Vein endothelial cell (primary cell): ENCODE measurements around the gene ELF2.

GRCh38 chr4:128810426-128810913, 970 bp downstream of the JADE1 start:
- CAGE, long polyA plus RNA = no peak

DNA sequence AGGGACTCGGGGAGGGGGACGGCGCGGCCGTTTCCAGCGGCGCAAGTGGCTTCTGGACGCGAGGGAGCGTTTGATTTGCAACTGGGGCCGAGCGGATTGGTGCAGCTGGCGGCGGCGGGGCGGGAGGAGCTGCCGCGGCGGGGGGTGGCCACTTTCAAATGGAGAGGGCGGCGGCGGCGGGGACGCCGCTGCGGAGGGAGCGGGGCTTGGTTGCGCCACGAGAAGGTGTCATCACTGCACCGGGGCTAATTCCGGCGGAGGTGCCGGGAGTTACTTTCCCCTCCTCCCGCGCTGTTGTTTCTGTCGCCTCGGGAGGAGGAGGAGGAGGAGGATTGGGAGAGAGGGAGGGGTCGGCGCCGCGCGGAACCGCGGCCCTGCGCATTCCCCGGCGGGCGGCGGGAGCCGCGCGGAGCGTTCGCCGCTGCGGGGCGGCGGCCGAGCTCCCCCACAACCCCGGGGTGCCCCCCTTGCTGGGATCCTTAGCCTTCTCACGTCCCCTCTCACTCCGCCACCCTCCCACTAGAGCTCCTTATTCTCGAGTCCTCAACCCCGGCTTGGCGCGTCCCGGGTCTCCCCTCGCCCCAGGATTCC, 2.6 kb downstream of the JADE1 start:
- CAGE, long polyA plus RNA = no peak

- CAGE, long polyA plus RNA = no peak
Observed at GRCh38 chr4:128831460-128832269, 22.2 kb downstream of the JADE1 start.

DNA sequence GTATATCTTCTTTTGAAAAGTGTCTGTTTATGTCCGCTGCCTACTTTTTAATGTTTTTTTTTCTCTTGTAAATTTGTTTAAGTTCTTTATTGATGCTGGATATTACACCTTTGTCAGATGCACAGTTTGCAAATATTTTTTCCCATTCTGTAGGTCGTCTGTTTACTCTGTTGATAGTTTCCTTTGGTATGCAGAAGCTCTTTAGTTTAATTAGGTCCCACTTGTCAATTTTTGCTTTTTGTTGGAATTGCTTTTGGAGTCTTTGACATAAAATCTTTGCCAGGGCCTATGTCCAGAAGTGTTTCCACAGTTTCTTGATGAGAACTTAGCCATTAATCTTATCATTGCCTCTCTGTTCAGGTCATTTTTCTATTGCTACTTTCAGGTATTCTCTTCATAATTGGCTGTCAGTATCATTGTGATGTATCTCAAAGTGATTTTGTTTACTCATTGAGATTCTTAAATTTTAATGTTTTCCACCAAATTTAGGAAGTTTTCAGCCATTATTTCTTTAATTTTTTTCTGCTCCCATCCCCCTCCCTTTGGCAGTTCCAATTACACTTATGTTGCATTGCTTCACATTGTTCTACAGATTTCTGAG, 125.6 kb downstream of the SCLT1 start:
- CAGE, long polyA plus RNA = no peak

DNA sequence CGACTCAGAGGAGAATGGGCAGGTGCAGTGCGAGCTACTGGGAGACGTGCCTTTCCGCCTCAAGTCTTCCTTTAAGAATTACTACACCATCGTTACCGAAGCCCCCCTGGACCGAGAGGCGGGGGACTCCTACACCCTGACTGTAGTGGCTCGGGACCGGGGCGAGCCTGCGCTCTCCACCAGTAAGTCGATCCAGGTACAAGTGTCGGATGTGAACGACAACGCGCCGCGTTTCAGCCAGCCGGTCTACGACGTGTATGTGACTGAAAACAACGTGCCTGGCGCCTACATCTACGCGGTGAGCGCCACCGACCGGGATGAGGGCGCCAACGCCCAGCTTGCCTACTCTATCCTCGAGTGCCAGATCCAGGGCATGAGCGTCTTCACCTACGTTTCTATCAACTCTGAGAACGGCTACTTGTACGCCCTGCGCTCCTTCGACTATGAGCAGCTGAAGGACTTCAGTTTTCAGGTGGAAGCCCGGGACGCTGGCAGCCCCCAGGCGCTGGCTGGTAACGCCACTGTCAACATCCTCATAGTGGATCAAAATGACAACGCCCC, 2.3 kb downstream of the PCDH10 start:
- CAGE, long polyA plus RNA = no peak

- CAGE, long polyA plus RNA = no peak
Observed at GRCh38 chr4:133934440-133934792, 267.2 kb downstream of the PABPC4L start.

DNA sequence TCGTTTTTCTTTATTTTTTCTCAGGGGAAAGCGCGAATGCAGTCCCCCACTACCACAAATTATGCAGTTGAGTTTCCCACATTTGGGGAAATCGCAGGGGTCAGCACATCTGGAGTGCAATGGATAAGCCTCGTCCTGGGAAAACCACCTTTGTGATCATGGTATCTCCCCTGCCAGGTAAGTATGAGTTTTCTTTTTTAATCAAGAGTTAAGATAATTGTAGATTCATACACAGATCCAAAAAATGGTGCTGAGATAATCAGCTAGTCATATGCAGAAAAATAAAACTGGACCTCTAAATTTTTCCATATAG, 1536.4 kb downstream of the PCDH18 start:
- CAGE, long polyA plus RNA = no peak

DNA sequence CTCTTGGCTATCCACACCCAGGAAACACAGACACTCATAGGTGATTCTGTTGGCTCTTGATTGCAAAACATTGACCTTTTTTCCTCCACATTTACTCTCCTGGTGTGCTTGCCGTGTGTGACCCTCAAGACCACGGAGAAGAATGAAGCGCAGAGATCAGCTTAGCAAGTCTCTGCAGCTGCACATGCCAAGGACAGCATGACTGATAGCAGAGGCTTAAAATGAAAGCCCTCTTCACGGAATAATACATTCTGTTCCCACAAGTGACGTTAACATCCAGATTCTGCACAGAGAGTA, 61.0 kb downstream of the SLC7A11 start:
- CAGE, long polyA plus RNA = no peak

DNA sequence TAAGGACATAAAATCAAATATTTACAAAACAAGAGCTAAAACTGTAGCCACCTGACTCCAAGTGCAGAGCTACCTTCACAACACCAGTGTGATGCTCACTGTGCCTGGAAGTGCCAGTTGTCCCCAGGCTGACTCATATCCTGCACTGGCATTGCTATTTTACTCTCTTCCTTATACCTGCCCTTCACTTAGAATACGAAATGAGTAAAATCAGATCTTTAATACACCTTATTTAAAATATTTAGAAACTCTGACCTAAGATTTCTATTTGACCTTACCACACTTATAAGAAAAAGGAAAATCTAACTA, 39.4 kb downstream of the SLC7A11 start:
- CAGE, long polyA plus RNA = no peak

DNA sequence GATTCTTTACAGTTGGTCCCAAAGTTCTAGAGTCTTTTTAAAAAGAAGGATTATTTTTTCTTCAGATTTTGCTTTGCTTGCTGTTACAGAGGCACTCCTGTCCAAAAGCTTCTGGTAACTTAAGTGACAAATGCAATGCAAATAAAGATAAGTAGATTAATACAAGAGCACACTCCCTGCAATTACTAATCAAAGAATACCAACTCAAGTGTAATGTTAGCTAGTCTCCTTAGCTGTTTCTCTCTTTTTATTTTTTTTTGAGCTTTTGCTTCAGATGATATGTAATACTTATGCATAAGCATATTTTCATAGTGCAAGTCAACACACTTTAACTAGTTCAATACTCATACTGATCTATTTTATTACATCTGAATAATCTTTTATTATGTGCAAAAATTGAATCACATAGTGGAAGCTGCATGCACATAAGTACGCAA, 2.7 kb downstream of the SLC7A11 start:
- CAGE, long polyA plus RNA = no peak

- CAGE, long polyA plus RNA = no peak
Observed at GRCh38 chr4:138390278-138390784, 148.2 kb upstream of the SLC7A11 start.

- CAGE, long polyA plus RNA = no peak
Observed at GRCh38 chr4:139060100-139060858, 44.7 kb downstream of the NOCT start.

- CAGE, long polyA plus RNA = no peak
Observed at GRCh38 chr4:139124804-139125589, 52.0 kb downstream of the ELF2 start.

DNA sequence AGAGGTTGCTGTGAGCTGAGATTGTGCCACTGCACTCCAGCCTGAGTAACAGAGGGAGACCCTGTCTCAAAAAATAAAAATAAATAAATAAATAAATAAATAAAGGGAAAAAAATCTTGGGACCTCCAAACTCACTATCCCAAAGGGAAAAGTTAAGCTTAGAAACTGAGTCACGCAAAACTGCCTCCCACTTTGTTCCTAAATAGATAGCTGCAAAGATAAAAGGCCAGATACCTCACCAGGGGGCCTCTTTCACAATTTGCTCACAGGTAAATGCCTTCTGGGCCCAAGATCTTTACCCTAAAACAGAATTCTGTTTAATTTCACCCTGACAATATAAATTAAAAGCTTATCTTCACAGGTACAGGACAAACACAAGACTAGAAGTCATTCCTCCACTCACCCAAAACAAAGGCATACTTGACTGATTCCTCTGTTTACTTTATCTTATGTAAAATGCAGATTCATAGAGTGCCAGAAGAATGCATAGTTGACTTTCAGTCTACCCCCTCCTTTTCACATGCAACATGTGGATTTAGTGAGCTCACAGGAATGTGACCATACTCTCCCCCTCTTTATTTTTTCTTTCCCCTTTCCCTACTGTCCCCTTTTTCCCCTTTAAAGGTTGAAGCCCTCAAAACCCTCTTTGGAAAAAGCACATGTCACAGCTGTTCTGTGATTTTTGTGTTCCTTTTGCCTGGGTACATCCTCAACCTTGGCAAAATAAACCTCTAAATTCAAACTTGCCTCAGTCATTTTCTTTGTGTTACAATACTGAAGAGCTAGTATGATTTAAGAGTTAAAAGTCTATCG, 23.4 kb downstream of the ELF2 start:
- CAGE, long polyA plus RNA = no peak

- CAGE, long polyA plus RNA = no peak
Observed at GRCh38 chr4:139172245-139172858, 4.7 kb downstream of the ELF2 start.

DNA sequence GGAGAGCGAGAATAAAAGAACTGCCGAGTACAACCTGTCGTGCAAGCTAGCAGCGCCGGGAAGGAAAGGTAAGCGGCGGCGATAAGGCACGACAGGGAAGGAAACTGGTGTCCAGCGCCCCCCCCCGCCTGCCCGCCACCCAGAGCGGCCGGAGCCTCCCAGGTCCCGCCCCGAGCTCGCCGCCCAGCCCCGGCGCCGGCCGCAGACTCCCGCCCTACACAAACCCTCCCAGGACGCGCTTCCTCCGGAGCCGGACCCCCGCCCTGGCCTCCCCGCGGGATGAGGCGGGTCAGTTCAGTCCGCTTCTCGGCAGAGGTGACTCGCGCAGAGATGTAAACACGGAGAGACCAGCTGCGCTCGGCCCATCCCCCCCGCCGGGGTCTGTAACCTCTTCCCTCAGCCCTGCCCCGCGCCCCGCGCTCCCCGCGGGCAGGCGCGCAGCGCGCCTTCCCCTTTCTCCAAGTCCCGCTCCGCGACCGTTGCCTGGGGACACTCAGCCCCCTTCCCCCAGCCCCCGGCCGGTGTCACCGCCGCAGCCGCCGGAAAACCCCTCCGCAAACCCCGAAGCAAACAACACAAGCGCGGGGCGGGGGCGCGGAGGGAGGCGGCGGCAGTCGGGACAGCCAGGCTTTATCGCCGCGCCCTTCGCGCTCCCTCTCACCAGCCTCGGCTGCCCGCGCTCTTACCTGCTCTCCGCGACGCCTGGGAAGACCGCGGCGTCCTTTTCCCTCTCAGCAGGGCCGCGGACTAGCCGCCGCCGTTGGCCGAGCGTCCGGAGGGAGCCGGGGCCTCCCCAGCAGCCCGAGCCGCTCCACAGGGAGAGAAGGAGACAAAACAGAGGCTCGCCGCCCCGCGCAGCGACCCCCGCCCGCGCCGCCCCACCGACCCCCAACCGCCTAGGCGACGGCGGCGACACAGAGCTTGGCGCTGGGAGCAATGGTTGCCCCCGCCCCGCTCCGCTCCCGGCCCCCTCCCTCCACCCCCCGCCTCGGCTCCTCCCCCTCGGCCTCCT, at the start of gene ELF2:
TSS of gene ELF2 (minus strand) at position 938 of the 1,012 bp plus-strand sequence.
- CAGE, long polyA plus RNA = no peak

DNA sequence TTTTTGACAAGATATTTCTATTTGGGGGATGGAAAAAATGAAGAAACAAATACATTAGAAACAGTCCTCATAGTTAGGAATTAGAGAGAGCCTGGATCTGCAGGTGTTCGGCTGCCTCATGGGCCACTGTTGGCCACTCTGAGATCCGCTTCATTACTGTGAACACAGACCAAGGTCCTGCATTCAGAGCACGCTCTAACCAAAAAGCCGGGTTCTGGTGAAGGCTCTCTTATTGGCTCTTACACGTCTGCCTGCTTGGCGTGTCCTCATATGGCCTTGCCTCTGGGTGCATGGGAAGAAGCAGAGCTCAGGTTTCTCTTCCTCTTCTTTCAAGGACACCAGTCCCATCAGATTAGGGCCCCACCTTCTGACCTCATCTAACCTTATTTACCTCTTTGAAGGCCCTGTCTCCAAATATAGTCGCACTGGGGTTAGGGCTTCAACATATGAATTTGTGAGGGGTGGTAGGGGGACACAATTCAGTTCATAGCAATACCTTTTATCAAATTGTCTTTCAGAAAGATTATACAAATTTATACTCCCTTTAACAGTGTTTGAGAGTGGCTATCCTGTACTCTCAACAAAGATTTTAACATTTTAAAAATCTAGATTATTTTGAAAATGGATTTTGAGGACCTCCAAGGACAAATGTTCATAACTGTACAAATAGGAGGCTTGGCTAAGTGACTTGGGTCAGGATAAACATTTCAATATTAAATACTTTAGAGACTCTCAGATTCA, 37.1 kb upstream of the ELF2 start:
- CAGE, long polyA plus RNA = no peak

DNA sequence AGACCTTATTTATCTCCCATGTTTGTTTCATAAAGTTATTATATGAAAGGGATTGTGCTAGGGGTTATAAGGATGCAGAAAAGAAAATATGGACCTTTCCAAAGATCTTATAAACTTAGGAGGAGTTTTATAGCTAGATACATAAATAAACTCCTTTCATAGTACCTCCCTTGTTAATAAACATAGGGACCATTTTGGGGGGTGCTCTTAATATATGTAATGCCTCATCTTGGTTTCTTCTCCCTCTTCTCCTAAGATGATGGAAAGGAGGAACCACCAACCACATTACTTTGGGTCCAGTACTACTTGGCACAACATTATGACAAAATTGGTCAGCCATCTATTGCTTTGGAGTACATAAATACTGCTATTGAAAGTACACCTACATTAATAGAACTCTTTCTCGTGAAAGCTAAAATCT, 54.9 kb upstream of the NDUFC1 start:
- CAGE, long polyA plus RNA = no peak

GRCh38 chr4:139401274-139401831, 52.6 kb upstream of the RAB33B start:
- CAGE, long polyA plus RNA = no peak

DNA sequence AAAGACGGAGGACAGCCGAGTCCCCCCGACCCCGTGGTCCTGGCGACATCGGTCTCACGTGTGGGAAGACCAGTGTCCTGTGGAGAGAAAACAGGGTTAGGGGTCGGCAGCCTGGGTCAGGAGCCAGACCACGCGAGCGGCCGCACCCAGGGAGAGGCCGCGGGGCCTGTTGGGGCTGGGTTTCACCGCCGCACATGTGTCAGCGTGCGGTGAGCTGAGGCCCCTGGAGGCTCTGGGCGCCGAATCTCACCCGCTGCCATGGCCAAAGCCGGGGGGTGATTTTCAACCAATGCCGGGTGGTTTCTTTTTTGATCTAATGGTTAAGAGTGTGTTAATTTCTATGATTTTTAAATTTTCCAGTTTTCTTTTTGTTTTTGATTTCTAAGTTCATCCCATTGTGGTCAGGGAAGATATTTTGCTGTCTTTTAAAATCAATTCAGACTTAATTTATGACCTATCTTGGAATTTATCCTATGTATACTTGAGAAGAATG, 17.7 kb upstream of the RAB33B start:
- CAGE, long polyA plus RNA = no peak